Hair follicle dermal papilla cell (primary cell): ENCODE data around the genes GRAMD1B, OR6T1 and PKNOX2.

GRCh38 chr11:122440842-122441175 lies 214.7 kb upstream of the UBASH3B start:
- CAGE, long polyA plus RNA: no peak

- CAGE, long polyA plus RNA: no peak
Observed at GRCh38 chr11:122505273-122505881, 150.1 kb upstream of the UBASH3B start.

GRCh38 chr11:122685941-122686515 lies 30.5 kb downstream of the UBASH3B start:
- CAGE, long polyA plus RNA: no peak

GRCh38 chr11:123103420-123103715 lies 41.4 kb upstream of the HSPA8 start:
- CAGE, long polyA plus RNA: no peak

DNA sequence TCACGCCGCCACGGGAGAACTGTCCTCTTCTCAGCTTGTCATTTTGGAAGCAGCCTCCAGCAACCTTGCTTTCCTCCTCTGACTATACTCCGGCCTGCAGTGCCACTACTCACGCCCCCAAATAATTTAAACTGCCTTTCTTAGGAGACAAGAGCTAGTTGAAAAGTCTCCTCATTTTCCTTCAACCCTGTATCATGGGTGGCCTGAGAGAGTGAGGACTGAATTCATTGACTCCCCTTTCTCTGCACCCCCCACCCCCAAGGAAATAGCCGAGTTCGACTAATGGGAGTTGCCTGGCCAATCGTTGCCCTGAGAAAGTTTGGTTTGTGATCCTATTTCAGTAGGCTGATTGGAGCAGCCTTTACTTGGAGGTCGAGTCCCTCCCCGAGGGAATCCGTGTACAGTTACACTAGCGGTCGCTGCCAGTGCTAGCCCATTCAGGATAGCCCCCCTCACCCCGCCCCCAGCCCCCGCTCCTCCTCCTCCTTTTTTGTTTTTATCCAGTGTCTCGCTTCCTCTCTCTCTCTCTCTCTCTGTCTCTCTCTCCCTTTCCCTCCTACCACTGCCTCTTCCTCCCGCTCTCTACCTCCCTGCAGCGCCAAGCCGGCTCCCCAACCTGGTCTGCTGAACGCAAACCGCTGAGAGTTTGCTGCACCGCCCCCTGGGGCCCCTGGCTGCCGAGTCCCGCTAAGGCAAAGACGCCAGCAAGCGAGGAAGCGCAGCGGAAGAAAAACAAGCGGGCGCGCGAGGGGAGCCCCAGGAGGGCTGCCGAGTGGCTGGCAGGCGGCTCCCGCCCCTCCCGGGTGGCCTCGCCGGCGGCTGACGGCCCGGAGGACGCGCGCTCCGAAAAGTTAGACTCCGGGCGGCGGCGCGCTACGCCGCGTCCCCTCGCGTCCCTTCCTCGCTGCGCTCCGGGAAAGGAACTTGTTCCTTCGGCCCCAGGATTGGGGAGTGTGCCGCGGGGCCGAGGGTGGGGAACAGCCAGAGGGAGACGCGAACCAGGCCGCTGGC lies at the start of gene GRAMD1B:
Gene GRAMD1B (plus strand): TSS at position 524 of the 1,011 bp plus-strand sequence.
- CAGE, long polyA plus RNA: no peak

- CAGE, long polyA plus RNA: no peak
Observed at GRCh38 chr11:123561084-123562122, 93.0 kb downstream of the SCN3B start.

DNA sequence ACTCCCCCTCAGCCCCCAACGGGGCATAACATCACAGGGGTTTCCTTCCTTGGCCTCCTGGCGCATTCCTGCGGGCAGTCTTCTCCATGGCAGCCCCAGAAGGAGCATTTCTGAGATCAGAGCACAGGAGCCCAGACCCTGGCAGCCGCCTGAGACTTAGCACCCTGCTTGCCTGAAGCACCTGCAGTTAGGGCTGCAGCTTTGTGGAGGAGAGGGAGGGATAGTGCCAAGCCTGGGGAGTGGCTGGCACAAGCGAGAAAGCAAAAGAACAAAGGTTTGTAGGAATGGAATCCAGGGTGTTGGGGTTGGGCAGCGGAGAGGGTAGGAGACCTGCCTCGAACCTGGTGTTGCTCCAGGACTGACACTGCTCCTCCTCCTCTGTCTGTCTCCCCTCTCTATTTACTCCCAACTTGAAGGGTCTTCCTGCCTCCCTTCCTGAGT lies 66.9 kb downstream of the SCN3B start:
- CAGE, long polyA plus RNA: no peak

DNA sequence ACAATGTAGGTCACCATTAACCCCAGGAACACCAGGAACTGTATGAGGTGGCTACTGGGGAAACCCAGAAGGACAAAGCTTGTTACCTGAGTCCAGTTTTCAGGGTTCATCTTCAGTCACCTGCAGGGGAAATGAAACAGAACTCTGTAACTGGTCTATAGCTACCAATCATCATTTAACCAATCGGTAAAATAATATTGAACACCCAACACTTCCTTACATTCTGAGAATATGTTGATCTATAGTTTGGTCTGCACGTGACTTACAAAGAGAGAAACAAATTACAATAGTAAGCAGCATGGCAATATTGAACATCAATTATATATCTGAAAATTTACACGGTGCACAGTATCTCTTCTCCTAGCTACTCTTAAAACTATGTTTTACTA lies at the start of gene OR6T1:
Gene OR6T1 (minus strand): TSS at position 110 of the 389 bp plus-strand sequence.
- CAGE, long polyA plus RNA: no peak

DNA sequence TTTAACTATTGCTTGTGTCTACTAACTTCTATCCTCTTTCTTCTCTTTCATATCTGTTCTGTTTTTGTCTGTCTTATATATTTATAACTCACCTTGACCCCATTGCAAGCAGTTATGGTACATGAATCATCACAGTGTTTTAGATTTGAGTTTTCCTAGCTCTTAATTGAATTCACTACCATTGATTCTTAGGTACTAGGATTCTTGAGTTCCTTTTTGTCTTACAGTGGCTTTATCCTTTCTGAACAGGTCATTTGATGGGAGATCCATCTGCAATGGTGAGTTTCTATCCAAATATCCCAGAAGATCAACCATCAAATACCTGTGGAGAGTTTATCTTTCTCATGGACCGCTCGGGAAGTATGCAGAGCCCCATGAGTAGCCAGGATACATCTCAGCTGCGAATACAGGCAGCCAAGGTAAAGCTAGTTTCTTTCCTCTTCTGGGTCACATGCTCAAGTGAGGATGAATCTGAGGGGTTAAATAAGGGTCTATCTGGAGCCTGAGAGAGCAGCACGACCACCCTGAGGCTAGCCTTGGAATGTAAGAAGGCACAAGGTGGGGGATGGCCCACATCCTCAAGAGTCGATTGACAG lies 7.6 kb downstream of the VWA5A start:
- CAGE, long polyA plus RNA: no peak

- CAGE, long polyA plus RNA: no peak
Observed at GRCh38 chr11:124536457-124537046, 6.9 kb downstream of the OR8B12 start.

DNA sequence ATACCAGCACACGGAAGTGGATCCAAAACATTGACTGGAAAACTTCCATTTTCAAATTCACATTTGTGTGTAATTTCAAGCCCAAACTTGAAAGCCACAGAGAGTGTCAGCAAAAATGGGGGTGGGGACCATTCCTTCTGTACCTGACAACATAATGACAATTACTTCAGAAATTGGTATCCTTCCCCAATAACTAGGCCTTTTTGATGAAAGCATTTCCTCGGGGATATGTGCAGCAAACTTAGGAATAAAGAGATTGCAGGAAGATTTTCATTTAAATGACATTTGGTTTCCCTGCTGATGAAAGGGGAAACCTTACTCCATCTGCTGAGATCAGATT lies 16.0 kb downstream of the SIAE start:
- CAGE, long polyA plus RNA: no peak

DNA sequence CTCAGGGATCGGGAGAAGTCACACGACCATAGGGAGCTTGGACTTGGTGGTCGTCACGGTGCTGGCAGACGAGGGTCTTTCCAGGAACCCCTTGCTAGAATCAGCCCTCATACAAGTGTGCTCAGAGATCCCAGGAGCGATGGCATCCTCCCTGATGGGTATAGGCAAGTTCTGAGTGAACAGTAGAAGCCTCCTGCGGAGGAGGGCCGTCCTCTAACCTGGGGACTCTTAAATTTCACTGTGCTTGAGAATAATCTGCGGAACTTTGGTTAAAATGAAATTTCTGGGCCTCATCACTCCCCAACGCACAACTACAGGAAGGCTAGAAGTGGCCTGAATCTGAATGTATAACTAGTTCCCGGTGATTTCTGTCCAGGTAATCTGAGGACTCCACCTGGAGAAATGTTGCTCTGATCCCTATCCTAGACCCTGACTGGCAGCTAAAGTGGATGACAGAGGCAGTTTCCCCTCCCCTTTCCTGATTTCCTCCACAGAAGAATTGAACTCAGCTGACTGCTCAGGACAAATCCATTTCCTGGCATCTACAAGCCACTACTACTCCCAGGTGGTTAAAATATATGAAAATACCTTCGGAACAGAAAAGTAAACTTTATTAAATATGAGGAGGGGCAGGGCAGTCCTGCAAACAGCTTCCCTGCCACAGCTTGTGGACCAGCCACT lies 4.4 kb downstream of the VSIG2 start:
- CAGE, long polyA plus RNA: no peak

DNA sequence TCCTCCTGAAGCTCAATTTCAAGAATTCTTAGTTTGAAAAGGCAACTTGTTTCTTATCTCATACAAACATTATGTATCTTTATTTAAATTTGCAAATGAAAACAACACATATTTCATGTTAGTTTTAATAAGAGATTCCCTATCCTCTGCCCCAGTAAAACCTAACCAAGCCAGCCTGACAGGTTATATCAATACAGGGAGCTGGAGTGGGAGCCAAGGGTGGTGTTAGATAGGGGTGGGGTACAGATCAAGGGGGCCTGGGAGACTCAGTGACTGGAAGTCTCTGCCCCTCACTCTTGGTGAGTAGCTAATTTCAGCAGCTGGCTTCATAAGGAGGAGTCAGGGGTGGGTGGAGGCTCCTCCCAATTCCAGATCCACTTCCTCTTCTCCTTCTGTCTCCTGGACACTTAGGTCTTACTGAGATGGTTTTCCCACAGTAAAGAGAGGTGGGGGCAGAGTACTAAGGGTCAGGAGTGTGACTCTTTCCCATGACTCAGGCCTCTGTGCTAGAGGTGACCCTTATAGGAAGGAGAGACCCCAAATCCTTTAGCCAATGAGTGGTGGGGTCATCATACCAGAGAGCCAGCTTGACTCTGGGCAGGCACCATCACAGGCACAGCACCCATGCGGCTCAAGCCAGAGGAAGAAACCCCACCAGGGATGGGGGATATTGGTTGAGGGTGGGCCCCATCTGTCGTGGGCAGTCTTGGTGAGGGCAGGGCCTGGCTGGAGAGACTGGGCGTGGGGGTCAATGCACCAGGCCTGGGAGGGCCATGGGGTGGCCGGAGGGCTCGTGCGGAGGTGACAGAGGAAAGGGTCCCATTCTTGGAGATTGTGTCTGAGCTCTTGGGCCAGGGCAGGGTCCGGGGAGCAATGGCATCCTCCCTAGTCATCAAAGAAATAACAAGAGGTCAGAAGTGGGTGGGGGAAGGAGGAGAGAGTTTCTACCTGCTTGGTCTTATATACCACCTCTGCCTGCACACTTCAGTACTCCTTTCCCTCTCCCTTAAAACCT lies 1.3 kb upstream of the VSIG2 start:
- CAGE, long polyA plus RNA: no peak

GRCh38 chr11:124790495-124791093 lies 9.6 kb downstream of the MSANTD2 start:
- CAGE, long polyA plus RNA: no peak

DNA sequence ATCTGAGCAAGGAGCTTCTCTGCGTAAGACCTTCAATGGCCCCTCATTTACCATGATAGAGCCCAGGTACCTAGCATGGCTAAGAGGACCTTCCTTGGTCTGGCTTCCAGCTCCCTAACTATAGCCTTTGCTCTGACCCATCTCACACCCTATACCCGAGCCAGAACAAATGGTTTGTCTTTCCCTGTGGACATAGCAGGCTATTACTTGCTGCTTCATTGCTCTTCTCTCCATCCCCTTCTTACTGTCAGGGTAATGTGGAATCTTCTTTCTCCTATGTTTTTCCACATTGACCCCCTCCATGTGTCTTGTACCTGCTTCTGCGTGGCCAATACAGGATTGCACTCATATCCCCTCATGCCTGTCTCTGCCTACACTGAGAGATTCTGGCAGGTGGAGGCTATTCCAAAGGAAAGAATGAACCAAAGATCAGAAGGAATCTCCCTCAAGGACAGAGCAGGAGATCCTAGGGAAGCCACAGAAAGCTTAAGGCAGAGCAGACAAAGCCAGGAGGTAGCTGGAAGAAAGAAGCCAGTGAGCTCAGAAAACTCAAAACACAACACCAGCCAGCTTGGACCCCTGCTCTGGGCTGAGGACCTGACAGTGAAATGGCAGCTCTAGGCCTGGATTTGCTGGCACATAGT lies 5.2 kb downstream of the ROBO4 start:
- CAGE, long polyA plus RNA: no peak

- CAGE, long polyA plus RNA: no peak
Observed at GRCh38 chr11:124892984-124893727, 4.5 kb downstream of the ROBO4 start.

DNA sequence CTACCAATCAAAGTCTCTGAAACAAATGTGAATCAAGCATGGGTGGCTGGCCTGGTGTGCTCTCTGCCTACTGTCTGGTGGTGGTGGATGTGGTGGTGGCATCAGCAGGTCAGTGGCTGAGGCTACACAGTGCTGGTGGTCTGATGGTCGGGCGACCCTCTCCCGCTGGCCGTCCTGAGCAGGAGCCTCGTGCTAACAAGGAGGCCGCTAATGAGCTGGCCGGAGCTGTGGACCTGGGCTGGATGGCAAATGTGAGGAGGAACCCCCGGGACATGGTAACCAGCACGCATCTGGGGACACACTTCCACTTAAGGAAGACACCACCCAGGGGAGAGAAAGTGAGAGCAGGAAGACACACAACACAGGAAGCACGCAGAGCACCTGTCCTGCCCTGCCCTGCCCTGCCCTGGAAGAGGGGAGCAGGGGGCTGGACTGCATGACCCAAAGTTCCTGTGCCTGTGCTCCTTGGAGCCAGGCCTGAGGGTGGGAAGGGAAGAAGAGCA lies 23.6 kb downstream of the SLC37A2 start:
- CAGE, long polyA plus RNA: no peak

- CAGE, long polyA plus RNA: no peak
Observed at GRCh38 chr11:125164373-125165081, at the start of gene PKNOX2. PKNOX2 (plus strand) TSS chr11:125164751.

GRCh38 chr11:125166263-125167140 lies 2.0 kb downstream of the PKNOX2 start:
- CAGE, long polyA plus RNA: no peak

- CAGE, long polyA plus RNA: no peak
Observed at GRCh38 chr11:125214612-125215357, 50.2 kb downstream of the PKNOX2 start.